Measurements from ENCODE around the genes PLK2 and ELOVL7.

- PRO-cap, 2 experiments: no peak in any of the 2 experiments
Observed at GRCh38 chr5:58241205-58242091, 218.4 kb downstream of the PLK2 start.

DNA sequence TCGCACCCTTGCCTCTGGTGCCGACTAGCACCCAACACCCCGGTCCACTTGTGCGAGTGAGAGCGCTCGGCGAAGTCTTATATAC is at the start of gene PLK2:
Gene PLK2, minus strand, starts transcription at position 54 of the 85 bp plus-strand sequence.
- PRO-cap, 2 experiments: peak in 2 of 2 experiments; most common minus-strand start position 50 of the sequence (in 2)

DNA sequence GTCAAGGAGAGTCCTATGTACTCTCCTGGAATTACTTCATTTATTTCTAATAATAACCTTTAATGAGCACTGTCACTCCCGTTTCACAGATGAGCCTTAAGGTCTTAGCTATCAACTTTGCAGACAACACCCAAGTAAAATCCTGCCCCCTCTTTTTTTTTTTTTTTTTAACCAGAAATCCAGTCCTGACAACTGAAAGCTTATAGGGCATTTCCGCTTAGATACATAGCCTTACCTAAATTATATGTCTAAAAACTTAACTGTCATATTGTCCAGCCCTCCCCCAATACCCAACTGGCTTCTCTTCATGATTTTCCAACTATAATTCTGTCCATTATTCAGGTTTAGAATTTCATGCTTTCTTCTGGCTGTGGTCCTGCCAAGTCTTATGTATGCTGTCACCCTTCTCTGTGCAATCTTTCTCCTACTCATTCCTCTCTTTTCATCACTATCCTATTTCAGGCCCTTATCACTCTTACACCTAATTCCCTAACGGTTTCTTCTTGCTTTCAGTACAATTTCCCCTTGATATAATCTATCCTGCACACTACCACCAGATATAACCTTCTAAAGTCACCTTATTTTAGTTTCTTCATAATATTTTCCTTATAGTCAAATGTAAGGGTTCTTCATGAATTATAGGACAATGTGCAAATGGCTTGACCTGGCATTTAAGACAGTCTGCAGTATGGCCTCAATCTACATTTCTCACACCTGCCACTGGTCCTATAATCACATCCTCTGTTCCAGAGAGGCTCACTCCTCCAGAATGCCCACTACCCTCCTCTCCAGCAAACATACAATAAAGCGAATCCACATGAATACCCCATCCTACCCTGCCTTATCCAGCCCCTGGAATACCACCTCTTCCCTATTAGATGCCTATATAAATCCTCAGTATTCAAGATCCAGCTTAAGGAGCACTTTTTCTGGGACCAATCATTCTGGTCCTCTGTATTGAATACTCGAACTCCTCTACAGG is 436.2 kb downstream of the RAB3C start:
- PRO-cap, 2 experiments: no peak in any of the 2 experiments

GRCh38 chr5:59123283-59123937 is 540.5 kb downstream of the RAB3C start:
- PRO-cap, 2 experiments: no peak in any of the 2 experiments

DNA sequence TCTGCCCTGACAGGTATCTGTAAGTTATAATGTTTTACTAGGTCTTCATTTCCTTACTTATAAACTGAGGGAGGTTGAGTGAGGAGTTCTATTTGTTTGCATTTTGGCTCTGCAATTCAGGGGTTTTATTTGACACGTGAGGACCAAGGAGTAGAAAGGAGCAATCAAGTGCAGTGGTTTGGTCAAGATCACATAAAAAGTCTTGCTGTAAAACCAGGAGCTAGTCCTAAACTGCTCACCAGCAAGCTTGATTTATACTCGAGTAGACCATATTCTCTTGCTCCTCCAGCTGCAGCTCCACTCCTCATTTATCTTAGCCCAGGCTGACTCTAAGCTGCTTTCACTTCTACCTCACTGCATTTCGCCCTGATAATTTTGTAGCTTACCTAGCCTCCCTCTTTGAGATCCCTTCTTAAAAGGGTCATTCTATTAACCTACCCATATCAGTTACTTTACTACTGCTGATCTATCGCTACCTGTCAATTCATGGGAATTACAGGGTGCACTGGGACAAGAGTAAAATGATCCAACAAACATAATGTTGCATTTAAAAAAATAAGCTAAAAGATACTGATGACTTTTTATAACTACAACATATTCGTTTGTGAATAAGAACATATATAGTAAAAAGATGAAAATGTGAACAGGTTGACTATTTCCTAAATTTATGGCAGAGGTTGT is 541.4 kb downstream of the RAB3C start:
- PRO-cap, 2 experiments: no peak in any of the 2 experiments

DNA sequence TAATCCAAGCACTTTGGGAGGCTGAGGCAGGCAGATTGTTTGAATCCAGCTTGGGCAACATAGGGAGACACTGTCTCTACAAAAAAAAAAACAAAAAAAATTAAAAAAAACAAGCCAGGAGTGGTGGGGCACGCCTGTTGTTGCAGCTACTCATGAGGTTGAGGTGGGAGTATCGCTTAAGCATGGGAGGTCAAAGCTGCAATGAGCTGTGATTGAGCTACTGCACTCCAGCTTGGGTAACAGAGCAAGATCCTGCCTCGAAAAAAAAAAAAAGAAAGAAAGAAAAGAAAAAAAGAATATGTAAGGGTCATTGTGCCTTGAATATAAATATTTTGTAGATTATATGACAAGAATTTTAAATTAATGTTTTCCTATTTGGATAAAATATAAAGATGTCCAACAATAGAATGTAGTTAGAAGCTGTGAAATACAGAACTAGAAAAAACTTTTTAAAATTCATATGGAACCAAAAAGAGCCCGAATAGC is 643.2 kb downstream of the PDE4D start:
- PRO-cap, 2 experiments: no peak in any of the 2 experiments

- PRO-cap, 2 experiments: no peak in any of the 2 experiments
Observed at GRCh38 chr5:59649395-59649659, 244.2 kb downstream of the PDE4D start.

GRCh38 chr5:60372907-60373176 is 327.1 kb downstream of the DEPDC1B start:
- PRO-cap, 2 experiments: no peak in any of the 2 experiments

- PRO-cap, 2 experiments: peak in 2 of 2 experiments; most common minus-strand start chr5:60844269 (in 2)
Observed at GRCh38 chr5:60843845-60844799, at the start of gene ELOVL7. Gene ELOVL7 (minus strand): TSS chr5:60844269.

GRCh38 chr5:61162739-61163151 is 477 bp upstream of the SMIM15 start:
- PRO-cap, 2 experiments: no peak in any of the 2 experiments

GRCh38 chr5:61257659-61257916 is 74.5 kb upstream of the ZSWIM6 start:
- PRO-cap, 2 experiments: no peak in any of the 2 experiments

DNA sequence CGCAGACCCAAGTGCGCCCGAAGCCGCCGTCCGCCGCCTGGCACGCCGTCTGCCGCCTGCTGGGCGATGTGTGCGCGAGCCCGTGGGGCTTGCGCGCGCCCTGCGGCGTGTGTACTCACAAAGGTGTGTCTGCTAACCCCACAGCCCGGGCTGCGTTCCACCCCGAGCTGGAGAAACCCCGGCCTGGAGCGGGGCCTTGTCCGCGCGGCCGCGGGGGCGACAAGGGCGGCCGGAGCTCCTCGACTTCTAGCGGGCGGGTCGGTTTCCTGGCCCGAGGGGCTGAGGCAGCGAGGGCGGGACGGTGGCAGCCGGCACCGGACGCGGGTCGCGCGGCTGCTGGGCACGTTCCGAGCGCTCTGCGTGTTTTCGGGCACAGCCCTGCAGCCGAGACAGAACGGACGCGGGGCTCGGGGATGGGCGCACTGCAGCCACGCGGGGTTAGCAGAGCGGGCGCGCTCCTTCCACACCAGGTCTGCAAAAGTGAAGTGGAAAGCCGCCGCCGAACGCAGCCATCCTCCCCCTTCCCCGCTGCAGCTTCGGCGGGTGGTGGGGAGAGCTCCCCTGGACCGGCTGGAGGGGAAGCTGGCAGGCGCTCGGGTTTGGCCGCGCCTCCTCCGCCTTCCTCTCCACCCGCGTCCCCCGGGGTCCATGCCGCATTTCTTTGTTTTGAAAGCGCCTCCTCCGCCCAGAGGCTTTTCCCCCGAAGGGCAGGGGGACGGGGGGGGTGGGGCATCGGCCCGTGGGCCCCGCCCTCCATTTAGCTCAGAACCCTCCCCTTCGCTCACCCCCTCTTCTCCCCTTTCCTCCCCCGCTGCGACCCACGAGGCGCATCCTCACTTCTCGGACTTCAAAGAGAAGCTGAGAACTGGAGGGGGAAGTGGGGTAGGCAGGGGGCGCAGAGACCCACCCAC is 823 bp upstream of the ZSWIM6 start:
- PRO-cap, 2 experiments: peak in 2 of 2 experiments; most common minus-strand start position 51 of the sequence (in 2)

DNA sequence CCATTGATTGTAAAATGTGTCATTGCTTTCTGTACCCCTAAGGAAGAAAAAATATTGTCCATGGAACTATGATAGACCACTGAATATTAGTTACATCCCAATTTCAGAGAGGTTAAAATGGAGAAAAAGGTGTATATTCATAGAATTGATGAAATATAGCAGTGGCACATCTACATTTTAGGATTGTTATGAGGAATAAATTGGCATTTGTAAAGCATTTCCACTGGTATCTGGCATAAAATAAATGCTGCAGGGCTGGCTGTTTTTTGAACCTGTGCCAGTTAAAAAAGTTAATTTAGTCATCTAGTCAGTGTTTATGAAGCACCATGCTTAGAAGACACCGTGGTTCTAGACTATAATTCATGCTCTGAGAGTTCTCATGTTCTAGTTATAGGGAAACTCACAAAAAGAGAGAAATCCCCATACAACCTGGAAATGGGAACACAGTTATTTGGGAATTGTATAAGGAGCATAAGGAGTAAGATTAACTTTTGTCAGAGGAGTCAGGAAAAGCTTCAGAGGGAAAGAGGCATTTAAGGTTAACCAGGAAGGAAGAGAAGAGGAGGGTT is 93.2 kb downstream of the ZSWIM6 start:
- PRO-cap, 2 experiments: no peak in any of the 2 experiments

DNA sequence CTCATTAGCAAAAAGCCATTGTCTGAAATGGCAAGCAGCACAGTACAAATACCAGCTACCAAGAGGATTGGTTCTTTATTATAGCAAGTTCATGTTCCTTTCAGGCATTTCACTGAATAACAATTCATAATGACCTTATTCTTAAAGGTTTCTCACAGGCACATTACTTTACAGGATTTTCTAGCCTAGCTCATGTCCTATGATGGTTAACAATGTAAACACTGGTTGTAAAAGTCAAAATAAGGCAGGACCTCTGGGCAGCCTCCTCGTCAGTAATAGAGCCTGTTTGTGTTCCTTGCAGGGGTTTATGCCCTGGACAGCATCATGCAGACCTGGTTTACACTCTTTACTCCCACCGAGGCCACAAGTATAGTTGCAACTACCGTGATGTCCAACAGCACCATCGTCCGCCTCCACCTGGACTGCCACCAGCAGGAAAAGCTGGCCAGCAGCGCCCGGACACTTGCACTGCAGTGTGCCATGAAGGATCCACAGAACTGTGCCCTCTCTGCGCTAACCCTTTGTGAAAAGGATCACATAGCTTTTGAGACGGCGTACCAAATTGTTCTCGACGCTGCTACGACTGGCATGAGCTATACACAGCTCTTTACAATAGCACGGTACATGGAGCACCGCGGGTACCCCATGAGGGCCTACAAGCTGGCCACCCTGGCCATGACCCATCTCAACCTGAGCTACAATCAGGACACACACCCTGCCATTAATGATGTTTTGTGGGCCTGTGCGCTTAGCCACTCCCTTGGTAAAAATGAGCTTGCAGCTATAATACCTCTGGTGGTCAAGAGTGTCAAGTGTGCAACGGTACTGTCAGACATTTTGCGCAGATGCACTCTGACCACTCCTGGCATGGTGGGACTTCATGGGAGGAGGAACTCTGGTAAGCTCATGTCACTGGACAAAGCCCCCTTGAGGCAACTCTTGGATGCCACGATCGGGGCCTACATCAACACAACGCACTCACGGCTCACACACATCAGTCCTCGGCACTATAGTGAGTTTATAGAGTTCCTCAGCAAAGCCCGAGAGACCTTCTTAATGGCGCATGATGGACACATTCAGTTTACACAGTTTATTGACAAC is 211.4 kb downstream of the ZSWIM6 start:
- PRO-cap, 2 experiments: no peak in any of the 2 experiments

GRCh38 chr5:61626966-61627187 is 294.8 kb downstream of the ZSWIM6 start:
- PRO-cap, 2 experiments: no peak in any of the 2 experiments

- PRO-cap, 2 experiments: no peak in any of the 2 experiments
Observed at GRCh38 chr5:61666229-61666799, 334.3 kb downstream of the ZSWIM6 start.

DNA sequence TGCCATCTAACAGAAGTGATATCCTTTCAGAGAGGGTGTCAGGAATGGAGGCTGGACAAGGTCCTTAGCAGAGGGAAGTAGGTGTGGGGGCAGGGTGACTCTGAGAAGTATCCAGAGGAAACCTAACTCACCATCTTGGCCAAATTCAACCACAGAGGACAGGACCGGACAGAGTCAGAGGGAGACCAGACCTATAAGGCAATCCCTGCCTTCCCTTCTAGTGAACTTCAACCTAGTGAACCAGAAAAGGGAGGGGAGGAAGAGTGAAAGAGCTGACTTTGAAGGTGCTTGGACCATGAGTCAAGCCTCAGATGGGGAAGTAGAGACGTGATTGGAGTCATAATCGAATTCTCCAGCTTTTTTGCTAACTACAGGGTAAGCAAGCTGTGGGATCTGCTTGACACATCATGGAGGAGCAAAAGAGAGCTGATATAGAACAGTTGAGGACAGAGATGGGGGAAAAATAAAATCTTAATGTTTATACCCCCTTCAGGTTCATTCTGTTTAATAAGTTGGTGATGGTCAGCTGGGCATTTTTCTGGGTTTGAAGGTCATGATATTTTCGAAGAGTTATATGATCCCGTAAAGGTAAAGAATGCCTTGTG is 18.7 kb upstream of the KIF2A start:
- PRO-cap, 2 experiments: no peak in any of the 2 experiments

DNA sequence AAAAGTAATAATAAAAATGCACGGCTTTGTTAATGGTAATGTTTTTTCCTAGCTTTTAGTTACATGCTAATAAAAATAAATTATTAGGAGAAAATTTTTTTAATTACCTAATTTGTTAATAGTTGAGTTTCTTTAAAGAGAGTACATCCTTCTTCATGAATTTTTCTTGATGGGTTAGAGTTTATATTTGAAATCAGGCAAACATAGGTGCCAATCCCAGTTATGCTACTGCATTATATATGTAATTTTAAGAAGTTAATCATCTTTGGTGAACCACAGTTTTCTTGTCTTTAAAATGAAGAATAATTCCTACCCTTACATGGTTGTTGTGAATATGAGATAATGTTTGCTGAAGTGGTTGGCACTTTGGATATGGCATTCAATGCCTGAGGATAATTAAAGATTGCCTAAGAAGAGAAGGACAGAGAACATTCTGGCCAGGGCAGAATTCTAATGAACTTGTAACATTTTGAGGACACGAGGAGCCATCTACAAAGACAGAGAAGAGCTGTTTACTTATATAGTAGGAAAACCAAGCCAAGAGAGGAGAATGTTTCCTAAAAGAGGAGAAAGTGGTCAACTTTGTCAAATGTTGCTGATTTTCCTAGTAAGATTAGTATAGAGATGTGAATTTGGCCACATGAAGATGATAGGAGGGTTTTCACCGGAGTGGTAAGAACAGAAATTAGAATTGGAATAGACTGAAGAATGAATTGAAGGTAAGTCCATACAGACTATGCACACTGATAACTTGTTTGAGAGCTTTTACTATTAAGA is 50.8 kb upstream of the LRRC70 start:
- PRO-cap, 2 experiments: no peak in any of the 2 experiments

GRCh38 chr5:64714559-64715244 is 24.4 kb downstream of the SHISAL2B start:
- PRO-cap, 2 experiments: no peak in any of the 2 experiments

DNA sequence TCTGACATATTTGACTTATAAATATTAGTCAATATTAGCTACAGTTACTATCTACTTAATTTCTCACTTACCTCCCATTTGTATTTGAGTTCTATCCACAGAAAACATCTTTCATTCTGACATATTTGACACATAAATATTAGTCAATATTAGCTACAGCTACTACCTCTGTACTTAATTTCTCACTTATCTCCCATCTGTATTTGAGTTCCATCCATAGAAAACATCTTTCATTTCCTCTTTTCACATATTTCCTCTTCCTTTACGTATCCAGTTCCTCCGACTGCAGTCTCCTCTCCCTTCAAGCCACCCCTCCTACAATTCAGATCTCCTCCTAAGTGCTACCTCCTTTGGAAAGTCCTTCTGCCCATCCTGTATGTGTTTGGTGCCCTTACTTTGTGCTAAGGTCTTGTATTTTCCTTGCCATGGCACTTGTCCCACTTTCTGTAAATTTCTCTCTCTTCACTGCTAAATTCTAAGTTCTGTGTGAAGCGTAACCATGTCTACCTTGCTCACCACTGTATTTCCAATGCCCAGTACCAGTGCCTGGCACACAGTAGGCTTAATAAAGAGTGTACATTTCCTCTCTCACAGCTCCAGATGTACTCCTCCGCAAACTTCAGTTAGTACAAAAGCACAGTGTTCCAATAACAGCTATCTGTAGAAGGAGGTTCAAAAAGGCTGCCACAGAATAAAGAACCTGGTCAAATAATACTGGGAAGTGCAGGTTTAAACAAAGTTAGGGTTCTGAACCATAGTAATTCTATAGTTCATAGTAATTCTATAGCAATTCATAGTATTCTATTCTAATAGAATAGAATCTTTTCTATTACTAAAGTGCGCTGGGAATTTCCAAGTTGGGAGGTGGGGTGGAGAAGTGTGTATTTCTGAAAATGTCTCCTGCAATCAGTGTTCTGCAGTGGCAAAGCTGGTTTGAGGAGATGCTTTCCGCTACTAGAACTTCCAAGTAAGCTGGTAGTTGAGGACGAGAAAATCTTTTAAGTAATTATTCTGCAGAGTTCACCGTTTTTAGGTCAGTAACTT is 1.3 kb downstream of the SREK1IP1 start:
- PRO-cap, 2 experiments: no peak in any of the 2 experiments

All from Metastatic Liver Carcinoma in the Adrenal Gland (tissue), 2 donors.